Metastatic Pancreatic Carcinoma in the Ovary (tissue), 1 donor: ENCODE measurements around the genes SYNPO2 and ANXA5.

DNA sequence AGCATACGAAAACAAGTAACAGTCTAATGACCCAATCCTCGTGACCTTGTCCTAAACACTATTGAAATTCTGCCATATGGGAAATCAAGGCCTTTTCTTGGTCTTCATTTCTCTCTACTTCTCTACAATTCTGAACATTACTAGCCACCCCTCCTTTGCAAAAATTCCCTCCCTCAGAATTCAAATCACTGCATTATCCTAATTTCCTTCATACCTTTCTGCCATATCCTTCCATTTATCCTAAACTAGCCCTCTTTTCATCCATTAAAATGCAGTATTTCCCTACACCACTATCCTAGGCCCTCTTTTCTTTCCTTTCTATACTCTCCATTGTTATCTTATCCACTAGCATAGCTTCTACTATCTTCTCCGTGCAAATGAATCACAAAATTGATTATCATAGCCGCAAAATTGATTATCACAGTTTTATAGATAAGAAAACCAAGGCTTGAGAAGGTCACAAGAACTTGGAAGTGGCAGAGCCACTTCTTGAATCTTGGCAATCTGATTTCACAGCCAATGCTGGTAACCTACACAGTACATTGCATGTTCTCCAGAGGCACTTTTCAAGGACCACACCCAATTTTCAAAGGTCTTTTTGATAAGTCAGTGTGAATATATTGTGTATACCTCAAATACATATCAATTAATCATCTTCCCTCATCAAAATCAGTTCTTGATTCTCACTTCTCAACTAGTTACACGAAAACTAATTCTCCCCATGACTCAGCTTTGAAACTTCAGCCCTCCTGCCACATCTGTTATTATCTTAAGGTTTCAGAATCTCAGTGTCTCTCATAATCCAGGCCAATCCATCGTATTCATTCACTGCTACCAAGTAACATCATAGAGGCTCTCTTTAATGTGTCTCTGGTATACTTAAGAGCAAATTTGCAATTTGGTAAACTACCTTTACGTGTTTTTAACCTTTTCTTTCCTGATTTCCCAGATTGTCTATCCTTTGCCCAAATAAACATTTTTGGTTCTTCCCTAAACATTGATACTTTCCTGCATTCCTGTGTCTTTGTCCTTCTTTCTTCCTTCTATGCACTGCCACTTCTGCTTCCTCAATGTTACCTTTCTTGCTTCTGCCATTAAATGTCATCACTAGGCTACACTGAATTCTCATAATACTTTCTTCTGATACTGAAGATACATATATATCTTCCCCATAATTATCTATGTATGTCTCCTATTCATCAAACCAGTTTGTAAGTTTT, 16.9 kb downstream of the CAMK2D start:
- PRO-cap = no peak

DNA sequence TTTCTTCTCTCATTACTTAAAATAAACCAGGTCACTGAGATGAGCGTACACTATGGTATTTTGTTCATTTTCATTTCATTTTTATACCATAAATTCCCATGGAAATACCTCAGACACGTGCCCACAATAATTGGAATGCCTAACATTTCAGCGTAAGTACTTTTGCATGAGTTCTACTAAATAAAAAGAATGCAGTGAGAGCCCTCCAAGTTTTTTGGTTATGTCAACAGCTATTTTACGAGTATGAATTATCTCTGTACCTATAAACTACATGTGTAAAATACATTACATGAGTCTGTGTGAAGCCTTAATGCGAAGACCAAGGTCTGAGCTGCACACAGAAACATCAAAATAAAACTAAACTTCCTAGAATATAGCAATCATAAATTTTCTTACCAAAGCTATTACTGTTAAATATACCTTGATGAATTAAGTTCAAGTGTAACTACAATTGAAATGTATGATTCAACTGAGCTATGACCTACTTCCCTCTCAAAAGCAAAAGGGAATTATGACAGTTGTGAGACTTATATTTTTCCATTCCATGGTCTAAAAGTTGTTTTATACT, 3.0 kb downstream of the CAMK2D start:
- PRO-cap = no peak

DNA sequence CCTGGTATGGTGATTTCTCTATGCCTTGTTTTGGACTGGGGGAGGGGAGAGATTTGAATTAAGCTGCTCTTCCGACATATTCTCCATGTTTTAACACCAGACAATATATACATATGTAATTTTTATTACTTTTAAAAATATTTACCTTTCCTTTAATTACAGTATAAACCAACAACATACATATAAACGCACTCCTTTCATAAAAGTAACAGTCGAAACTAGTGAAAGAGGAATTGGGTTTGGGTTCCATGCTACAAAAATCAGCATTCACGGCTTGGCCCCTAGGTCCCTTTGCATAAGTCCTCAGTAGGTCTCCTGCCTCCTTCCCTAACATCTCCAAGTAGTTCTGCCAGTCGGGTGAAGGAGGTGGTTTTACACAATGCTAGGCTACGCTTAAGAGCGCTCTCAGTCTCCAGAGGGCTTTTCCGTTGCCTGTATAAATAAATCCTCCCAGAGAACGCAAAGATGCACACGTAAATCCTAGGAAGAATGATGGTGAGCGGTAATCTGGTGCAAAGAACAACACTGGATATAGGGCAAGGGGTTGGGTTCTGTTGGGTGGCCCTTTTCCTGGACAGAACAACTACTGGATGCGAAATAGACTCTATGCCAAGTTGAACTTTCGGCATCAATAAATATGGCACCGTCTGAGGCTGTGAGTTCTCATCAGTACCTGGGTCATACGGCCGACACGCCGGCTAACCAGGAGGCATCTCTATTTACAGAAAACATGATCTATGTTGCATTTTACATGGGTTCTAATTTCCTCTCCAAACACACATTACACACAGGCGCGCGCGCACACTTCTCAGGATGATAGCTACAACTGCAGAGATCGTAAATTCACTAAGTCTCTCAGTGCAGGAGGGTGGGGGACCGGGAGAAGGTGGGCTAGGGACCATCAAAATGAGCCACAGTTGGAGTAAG, 1.4 kb downstream of the CAMK2D start:
- PRO-cap = unidirectional peak, plus-strand start at position 660 of the sequence

DNA sequence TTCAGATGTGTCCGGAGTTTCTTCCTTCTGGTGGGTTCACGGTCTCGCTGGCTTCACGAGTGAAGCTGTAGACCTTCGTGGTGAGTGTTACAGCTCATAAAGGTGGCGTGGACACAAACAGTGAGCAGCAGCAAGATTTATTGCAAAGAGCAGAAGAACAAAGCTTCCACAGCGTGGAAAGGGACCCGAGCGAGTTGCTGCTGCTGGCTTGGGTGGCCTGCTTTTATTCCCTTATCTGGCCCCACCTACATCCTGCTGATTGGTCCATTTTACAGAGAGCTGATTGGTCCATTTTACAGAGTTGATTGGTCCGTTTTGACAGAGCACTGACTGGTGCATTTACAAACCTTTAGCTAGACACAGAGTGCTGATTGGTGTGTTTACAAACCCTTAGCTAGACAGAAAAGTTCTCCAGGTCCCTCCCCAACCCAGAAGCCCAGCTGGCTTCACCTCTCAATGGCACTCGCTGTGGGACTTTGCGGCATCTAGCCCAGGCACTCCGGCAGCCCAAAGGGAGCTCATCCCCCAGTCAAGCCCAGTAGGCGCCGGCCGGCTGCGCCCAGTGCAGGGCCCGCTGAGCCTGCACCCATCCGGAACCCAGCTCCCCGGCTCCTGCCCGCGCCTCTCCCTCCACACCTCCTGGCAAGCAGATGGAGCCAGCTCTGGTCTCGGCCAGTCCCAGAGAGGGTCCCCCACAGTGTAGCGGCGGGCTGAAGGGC, 117.0 kb upstream of the UGT8 start:
- PRO-cap = no peak

DNA sequence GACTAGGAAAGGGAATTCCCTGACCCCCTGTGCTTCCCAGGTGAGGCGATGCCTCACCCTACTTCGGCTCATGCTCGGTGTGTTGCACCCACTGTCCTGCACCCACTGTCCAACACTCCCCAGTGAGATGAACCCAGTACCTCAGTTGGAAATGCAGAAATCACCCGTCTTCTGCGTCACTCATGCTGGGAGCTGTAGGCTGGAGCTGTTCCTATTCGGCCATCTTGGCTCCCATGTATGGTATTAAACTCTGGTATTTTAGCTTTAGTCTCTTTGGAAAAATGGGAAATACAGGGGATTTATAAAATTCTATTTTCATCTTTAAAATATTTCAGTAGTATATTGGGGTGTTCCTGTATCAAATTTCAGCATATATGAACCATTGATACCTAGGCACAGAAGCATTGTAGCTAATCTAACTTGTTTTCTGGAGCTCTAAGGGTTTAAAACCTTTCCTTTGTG, 17.9 kb downstream of the UGT8 start:
- PRO-cap = unidirectional peak, minus-strand start at position 239 of the sequence

DNA sequence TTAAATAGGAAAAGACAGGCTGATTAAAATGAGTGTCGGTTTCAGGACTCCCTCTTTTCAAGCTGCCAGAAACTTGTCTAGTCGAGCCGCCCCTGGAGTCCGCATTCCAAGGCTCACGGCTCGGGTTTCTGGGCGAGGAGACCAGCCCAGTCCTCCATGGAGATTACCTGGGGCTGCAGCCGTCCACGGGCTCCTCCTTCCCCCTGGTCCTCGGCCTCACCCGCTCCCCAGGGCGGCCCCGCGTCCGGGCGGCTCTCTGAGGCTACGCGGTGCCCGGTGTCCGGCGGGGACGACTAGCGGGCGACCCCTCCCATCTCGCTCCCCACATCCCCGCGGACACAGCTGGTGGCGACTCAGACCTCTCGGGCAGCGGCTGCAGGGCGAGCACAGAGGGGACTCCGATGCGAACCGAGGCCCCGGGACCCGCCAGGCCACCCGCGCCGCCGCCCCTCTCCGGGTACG, 159.5 kb downstream of the TRAM1L1 start:
- PRO-cap = no peak

GRCh38 chr4:117831436-117831803, 202.9 kb upstream of the NDST3 start:
- PRO-cap = no peak

- PRO-cap = bidirectional peak, plus-strand start at chr4:118033609, minus-strand start at chr4:118033549
Measured at GRCh38 chr4:118032994-118033806, 1.1 kb upstream of the NDST3 start.

DNA sequence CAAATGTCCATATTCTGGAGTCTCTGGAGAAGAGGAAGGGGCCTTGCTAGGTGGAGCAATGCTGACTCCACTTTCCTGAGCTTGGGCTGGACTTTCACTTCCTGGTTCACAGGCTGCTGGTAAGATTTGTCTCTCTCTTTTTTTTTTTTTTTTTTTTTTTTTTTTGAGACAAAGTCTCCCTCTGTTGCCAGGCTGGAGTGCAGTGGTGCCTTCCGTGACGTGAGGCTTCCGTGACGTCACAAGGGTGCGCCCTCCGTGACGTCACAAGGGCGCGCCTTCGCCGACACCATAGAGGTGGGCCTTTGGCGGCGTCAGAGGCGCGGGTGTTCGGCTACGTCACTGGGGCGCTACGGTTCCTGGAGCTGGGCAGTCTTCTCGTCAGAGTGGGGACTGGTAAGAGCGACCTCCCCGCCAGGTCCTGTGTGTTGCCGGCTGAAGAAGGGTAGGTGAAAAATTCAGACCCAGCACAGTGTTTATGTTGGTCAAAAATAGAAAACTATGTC, 93.7 kb upstream of the METTL14 start:
- PRO-cap = bidirectional peak, plus-strand start at position 342 of the sequence, minus-strand start at position 93 of the sequence

- PRO-cap = no peak
Measured at GRCh38 chr4:118751545-118752033, 66.4 kb downstream of the METTL14 start.

DNA sequence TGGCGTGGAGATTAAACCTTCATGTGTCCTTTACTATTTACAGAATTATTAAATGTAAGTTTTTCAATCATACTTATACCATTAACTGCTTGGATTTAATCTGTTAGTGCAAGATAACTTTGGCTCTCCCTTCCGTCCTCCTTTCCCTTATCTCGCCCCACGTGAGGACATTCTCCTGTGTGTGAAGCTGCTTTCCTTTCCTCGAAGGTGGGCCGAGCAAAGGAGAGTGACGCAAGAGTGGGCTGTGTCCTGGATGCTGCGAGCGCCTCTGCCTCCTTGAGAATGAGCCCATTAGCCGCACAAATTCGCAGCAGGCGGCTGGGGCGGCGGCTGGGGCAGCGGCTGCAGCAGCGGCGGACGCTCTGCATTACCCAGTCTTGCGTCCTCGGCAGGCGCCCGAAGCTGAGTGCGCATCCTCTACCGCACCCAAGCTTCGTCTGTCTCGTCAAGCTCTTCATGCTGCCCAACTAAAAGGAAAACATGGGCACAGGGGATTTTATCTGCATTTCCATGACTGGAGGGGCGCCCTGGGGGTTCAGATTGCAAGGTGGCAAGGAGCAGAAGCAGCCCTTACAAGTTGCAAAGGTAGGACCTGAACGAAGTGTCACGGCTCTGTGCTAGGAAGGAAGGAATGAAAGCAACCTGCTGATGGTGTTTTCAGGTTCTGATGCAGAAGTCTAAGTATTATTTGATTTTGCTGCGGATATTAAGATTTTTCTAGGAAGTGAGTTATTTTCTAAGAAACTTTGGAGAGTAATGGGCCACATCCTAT, at the start of gene SYNPO2:
TSS of gene SYNPO2 (plus strand) at position 298 of the 772 bp plus-strand sequence.
- PRO-cap = bidirectional peak, plus-strand start at position 302 of the sequence, minus-strand start at position 154 of the sequence

GRCh38 chr4:118904914-118905315, 16.3 kb downstream of the SYNPO2 start:
- PRO-cap = no peak

GRCh38 chr4:118916456-118917121, 27.9 kb downstream of the SYNPO2 start:
- PRO-cap = no peak

DNA sequence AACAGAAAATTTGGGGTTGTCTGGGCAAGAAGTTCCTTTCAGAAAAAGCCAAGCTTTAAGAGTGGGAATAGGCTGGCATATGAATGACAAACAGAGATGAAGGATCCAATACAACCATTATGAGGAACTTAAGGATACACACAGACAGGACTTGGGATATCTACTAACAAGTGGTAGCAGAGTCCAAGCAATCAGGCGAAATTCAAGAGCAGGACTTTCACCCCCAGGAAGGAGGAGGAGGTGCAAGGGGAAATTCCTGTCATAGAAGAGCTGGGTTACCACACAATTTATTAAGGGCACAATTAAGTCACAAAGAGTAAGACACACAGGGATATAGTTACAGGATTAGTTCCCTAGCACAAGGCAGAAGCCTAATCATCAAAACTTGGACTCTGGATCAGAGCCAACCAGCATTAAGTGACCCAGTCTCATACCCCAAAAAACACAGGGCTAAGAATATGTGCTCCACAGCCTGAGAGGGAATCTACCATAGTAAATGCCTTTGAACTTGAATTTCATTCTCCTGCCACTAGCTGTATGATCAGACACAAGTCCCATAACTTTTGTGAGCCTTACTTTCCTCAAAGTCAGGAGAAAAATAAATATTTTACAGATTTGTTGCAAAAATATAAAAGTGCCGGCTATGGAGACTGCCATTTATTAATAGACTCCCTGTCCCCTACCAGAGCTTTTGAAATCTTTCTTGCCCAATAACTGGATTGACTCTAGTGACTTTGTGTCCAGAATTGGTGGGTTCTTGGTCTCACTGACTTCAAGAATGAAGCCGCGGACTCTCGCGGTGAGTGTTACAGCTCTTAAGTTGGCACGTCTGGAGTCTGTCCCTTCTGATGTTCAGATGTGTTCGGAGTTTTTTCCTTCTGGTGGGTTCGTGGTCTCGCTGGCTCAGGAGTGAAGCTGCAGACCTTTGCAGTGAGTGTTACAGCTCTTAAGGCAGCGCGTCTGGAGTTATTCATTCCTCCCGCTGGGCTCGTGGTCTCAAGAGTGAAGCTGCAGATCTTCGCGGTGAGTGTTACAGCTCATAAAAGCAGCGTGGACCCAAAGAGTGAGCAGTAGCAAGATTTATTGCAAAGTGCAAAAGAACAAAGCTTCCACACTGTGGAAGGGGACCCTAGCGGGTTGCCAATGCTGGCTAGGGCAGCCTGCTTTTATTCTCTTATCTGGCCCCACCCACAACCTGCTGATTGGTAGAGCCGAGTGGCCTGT, 87.1 kb downstream of the SYNPO2 start:
- PRO-cap = no peak

DNA sequence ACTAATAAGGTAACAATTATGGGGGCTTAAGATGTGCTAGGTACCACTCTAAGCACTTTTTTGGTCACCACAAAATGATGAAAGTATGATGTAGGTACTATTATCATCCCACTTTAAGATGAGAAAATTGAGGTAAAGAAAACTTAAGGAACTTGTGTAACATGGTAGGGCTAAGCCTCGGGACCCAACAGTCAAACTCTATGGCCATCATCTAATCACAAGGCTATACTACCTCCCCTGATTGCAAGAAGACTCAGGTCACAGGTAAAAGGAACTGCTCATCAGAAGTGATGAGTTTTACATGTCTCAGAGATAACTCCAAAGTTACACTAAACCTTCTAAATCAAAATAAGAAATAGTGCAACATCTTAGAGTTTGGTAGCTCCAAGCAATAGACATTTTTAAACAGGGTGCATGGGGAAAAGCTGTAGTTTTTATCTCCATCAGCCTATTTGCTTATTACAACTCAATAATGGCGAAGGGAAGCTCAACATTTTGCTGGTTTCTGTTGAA, 96.5 kb upstream of the MYOZ2 start:
- PRO-cap = no peak

DNA sequence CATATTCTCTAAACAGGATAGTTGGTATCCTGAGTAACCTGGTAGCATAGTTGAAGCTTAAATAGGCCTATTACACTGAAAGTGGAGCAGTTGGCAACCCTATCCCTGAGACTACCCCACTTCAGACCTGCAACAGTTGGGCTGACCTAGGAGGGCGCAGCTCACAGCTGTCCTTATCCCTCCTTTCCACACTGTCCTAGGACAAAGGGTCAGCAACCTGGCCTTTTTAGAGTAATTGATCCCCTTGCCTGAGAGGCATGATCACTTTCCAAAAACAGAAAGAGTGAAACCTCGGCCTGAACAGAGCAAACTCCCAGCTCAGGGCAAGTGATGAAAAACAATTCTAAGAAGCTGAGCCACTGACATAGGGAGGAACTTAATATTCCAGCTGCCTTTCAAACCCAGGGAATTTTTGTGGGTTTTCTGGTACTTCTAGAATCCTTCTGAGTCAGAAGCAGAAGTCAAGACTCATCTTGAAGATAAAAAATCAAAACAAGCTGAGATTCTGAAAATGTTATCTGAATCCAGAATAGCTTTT, 94.9 kb upstream of the MYOZ2 start:
- PRO-cap = no peak

DNA sequence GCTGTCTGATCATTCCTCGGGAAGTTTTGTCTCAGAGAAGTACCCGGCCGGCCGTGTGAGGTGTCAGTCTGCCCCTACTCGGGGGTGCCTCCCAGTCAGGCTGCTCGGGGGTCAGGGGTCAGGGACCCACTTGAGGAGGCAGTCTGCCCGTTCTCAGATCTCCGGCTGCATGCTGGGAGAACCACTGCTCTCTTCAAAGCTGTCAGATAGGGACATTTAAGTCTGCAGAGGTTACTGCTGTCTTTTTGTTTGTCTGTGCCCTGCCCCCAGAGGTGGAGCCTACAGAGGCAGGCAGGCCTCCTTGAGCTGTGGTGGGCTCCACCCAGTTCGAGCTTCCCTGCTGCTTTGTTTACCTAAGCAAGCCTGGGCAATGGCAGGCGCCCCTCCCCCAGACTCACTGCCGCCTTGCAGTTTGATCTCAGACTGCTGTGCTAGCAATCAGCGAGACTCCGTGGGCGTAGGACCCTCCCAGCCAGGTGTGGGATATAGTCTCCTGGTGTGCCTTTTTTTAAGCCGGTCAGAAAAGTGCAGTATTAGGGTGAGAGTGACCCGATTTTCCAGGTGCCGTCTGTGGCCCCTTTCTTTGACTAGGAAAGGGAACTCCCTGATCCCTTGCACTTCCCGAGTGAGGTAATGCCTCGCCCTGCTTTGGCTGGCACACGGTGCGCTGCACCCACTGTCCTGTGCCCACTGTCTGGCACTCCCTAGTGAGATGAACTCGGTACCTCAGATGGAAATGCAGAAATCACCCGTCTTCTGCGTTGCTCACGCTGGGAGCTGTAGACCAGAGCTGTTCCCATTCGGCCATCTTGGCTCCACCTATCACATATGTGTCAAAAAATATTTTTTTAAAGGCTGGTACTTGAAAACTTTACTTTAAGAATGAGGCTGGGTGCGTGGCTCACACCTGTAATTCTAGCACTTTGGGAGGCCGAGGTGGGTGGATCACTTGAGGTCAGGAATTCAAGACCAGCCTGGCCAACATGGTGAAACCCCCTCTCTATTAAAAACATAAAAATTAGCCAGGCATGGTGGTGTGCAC, 68.1 kb upstream of the MYOZ2 start:
- PRO-cap = no peak

- PRO-cap = no peak
Measured at GRCh38 chr4:120066046-120066703, 473 bp downstream of the MAD2L1 start.

- PRO-cap = no peak
Measured at GRCh38 chr4:121183321-121183855, 19.3 kb upstream of the TNIP3 start.

DNA sequence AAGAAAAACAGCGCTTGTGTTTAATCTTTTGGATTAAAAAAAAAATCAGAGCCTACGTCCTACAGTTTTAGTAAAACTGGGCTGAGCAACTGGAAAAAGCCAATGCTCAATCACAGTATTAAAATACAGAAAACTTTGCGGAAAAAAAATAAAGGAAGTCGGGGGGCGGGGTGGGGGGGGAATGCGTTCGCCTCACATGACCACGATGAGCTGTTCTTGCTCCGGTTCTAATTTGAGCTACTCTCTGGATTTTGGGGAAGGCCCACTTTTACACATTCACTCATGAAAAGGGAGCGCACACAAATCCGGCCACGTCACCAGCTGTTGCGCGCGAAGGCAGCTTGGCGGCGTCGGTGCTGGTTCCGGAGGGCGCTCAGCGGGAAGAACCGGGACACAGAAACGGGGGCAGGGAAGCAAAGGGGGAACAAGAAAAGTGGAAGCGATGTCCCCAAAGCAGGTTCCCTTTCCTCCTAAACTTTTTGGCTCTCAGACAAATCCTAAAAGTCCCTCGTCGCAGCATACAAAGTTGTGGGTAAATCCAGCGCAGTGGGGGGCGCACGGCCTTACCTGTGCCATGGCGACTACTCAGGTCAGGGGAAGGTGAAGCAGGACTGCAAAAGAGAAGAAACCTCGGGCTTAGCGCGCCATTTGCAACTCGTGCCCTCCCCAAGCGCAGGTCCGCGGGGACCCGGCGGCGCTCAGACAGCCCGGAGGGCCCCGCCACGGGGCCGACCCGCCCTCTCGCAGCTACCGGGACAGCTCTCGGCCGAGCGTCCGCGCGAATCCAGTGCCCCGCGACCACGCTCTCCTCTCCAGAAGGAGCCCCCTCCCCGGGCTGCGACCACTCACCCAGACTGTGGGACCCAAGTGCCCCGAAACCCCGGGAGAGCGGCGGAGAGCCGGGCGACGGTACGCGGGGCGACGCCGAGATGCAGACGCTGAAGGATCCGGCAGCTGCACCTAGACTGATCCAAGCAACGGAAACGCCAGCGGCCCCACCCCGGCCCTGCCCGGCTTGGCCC, at the start of gene ANXA5:
TSS of gene ANXA5 (minus strand) at position 967 of the 1,022 bp plus-strand sequence.
- PRO-cap = bidirectional peak, plus-strand start at position 213 of the sequence, minus-strand start at position 120 of the sequence; bidirectional peak, plus-strand start outside the sequence, minus-strand start at position 962 of the sequence